GM12892 (cell line): ENCODE measurements around a stretch of chr5.

GRCh38 chr5:180467796-180468338, 26.3 kb upstream of the CNOT6 start:
- RRBS, result no CpG with 5 or more reads among the region's 13 CpGs

GRCh38 chr5:180783392-180783806, 19.2 kb downstream of the MGAT1 start:
- RRBS, result no CpG with 5 or more reads among the region's 8 CpGs

GRCh38 chr5:180784916-180785485, 17.6 kb downstream of the MGAT1 start:
- RRBS, result no CpG with 5 or more reads among the region's 11 CpGs

GRCh38 chr5:180788176-180788392, 14.5 kb downstream of the MGAT1 start:
- RRBS, result no CpG with 5 or more reads among the region's 8 CpGs

DNA sequence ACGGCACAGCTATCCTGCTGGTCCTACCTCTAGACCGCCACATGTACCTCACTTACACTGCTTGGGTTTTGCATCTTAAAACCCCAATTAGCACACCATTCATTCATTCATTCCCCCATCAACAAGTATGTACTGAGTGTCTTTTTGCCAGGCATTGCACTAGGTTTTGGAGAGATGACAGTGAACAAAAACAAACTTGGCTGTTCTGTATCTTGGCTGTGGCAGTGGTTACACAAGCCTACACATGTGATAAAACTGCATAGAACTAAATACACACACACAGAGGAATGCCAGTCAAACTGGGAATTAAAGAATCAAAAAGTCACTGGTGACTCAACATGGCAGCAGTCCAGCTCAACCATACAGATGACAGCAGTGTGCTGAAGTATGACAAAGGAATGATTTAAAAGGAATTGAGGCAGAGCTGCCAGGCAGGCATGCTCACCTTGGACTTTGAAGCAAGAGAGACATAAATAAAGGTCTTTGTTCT, 23.4 kb upstream of the MGAT1 start:
- RRBS, result no CpG with 5 or more reads among the region's 2 CpGs

- RRBS, result no CpG with 5 or more reads among the region's 9 CpGs
These were observed 29.2 kb upstream of the MGAT1 start for GRCh38 chr5:180831839-180832164.

GRCh38 chr5:180862699-180863194, 1.7 kb upstream of the ZFP62 start:
- RRBS, result no CpG with 5 or more reads among the region's 8 CpGs

GRCh38 chr5:181101118-181101545, 29.8 kb downstream of the OR2V1 start:
- RRBS, result no CpG with 5 or more reads among the region's 52 CpGs

GRCh38 chr5:181133512-181134130, 2.7 kb upstream of the OR2V1 start:
- RRBS, result no CpG with 5 or more reads among the region's 9 CpGs

DNA sequence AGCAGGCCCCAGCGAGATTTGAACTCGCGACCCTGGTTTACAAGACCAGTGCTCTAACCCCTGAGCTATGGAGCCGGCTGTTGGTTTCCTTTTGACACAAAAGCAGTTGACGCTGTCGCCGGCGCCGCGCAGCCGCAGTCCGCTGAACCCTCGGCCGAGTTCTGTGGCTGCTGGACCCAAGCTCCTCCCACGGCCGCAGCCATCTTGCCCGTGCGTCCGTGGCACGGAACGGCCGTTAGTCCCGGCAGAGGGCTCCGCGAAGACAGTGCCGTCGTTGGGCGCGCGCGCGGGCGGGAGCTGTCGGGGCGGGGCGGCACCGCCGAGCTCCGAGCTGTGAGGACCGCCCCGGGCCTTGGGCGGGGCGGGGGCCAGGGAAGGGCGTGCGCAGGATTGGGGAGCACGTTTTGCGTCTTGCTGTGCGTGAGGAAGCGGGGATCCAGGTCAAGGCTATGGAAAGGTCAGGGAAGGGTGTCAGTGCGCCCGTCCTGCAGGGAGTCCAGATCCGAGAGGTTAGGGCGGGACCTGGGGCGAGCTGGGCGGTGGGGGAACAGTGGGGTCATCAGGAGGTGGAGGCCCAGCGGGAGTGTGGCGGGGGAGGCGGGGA, 13.2 kb downstream of the TRIM7 start:
- RRBS, result 0% methylated on average over 3 of the region's 58 CpGs

DNA sequence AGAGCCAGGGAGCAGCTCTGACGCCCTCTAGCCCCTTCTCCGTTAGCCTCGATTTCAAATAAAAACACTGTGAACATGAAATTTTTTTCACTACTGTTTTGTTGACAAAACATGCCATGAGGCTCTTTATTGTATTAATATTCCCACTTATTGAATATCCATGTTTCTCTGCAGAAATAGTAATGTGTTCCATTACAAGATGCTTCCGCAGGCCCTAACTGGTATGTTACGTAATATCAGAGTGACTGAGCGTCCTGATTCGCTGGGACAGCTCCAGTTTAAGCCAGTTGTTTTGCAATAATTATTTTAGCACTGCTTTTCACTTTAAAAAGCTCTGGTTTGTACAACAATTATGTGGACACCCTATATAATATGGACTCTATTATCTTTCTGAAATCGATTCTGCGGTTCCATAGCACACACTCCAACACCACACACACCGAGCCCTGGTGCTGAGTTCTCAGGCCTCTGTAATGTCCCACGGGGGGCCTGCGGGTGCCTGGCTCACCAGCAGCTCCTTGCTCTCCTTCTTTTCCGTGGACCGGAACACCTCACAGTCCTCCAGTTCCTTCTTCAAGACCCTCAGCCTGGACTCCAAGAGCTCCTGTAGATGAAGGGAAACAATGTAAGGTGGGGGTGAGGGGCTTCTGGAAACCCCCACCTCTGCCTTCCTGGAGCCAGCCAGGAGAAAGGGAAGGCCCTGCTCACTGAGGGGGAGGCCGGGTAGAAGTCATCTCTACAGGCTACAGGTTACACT, 1.8 kb downstream of the TRIM7 start:
- RRBS, result no CpG with 5 or more reads among the region's 15 CpGs

GRCh38 chr5:181242049-181242537, 1.6 kb downstream of the RACK1 start:
- RRBS, result no CpG with 5 or more reads among the region's 9 CpGs